Natural killer cell (primary cell): ENCODE measurements around a stretch of chr5.

DNA sequence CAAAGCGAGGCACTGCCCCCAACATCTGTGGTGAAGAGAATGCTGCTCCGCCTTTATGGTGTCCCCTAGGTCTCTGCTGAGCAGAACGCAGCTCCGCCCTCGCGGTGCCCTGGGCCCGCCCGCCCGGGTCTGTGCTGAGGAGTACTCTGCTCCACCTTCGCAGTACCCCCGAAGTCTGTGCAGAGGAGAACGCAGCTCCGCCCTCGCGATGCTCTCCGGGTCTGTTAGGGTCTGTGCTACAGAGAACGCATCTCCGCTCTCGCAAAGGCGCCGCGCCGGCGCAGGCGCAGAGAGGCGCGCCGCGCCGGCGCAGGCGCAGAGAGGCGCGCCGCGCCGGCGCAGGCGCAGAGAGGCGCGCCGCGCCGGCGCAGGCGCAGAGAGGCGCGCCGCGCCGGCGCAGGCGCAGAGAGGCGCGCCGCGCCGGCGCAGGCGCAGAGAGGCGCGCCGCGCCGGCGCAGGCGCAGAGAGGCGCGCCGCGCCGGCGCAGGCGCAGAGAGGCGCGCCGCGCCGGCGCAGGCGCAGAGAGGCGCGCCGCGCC lies 79.7 kb upstream of the PLEKHG4B start:
- PRO-cap, result no peak

DNA sequence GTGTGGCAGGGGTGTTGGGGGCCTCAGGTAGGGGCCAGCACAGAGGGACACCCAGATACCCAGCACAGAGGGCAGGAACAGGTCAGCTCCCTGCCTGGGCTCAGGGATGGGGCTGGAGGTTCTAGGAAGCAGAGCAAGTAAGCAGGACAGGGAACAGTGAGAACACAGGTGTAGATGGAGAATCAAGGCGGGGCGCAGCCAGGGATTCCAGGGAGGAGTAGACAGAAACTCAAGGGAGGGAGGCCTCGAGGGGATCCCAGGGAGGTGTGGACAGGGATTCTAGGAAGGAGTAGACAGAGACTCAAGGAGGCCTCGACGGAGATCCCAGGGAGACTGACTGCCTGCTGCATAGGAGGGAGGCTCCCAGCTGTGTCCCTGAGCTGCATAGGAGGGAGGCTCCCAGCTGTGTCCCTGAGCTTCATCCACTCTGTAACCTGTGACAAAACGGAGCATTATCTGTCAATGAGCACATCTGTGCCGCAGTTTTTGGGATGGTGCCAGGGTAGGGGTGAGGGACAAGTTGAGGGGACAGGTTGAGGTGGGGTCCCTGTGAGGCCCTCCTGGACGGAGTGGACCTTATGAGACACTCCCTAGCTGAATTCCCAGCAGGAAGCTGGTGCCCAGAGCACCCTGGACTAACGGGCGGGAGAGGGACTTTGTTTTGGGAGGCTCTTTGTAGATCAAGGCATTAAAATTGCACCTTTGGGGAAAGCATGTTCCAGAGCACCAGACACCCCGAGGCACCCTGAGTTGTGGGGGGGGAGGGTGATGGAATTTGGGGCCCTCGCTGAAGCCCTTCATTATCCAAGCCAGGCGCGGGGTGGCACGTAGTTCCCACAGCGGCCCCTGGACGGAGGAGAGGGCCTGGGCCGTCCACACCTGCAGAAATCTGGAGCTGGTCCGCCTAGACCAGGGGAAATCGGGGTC lies 829 bp upstream of the PLEKHG4B start:
- PRO-cap, result no peak

DNA sequence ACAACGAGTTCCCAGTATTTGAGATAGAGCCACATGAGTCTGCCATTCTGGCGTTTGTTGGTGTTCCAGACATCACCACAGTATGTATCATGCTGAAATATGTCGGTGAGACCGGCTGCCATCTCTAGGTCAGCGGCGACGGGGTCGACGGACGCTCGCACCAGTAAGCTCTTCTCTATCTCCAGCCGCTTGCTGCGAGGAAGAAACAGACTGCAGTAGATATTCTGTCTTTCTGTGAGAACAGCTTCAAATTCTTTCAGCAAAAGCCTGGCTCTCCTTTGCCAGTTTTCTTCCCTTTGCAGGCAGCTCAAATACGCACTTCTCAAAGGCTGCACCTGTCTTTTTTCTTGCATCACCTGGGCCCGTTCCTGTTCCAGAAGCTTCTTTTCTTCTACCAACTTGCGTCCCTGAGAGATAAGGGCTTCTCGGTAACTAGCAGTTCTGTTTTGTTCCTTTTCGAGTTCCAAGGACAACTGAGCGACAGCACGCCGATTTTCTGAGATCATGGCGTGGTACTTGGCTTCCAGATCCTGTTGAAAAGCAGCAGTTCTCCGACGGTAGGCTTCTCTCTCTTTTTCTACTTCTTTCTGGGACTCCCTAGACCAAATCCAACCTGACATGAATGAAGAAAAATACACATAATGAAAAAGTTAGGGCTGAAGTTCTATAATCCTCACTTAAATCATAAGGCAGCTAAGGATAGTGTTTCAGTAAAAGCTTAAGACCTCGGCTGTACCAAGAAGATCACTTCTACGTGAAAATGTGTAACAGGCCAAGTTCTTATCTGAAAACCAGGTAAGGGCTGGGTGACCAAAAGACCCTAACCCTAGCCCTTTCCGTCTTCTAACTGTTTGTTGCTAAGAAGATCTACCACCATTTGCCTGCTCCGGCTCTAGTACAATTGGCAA lies 12.4 kb downstream of the CCDC127 start:
- PRO-cap, result no peak

DNA sequence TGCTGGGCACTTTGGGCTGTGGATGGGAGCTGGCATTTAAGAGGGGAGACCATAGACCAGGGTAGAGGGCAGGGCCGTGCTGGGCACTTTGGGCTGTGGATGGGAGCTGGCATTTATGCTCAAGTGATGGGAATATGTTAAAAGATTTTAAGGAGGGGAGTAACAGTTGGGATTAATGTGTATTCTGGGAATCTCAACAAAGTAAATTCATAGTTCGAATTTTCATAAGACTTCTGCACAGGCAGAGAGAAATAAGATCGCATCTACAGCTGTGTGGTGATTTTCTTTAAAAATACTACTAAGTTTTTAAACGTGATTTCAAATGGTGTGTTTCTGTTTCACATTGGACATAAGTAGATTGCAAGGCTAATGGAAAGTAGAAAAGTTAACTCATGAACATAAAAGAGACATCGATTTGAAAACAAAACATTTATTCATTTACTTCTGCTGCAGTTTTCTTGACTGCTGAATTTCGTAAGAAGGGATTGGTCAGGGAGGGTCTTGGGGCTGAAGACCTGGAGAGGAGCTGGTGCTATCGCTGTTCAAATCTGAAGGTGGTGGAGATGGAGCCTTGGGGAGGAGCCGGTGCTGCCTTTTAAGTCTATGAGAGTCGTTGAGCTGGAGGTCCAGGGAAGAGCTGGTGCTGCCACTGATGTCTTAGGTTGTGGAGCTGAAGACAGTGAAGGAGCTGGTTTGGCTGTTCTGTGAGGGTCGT lies 9.5 kb downstream of the PDCD6 start:
- PRO-cap, result no peak

DNA sequence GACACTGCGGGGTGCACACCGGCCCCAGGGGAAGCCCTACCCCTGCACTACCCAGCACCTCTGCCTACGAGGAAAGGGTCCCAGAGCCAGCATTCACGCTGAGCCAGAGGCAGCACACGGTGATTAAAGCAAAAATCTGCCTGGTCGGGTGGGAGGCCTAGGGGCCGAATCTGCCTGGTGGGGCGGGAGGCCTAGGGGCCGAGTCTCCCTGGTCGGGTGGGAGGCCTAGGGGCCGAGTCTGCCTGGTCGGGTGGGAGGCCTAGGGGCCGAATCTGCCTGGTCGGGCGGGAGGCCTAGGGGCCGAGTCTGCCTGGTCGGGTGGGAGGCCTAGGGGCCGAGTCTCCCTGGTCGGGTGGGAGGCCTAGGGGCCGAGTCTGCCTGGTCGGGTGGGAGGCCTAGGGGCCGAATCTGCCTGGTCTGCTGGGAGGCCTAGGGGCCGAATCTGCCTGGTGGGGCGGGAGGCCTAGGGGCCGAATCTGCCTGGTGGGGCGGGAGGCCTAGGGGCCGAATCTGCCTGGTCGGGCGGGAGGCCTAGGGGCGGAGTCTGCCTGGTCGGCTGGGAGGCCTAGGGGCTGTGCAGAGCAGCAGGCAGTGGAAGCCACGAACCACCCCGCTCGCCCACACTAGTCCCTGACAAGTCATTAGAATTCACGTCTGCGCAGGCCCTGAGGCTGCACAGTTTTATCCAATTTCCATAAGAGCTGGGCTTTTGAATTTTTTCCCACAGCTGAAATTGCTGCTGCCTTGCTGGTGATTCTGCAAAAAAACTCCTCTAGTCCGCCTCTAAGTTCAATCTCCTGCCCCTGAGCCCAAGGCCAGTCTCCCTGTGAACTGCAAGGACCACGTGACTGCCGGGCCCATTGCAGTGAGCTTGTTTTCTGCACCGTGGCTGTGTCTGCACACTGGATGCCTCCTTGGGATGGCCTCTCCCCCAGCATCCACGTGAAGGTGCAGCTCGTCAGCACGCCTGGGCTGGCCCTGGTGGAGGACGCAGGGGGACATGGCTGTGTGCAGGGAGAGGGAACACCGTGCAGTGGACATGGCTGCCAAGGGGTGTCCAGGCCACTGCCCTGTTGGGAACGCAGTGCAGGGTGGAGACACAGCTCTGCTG lies 27.5 kb upstream of the EXOC3 start:
- PRO-cap, result no peak

DNA sequence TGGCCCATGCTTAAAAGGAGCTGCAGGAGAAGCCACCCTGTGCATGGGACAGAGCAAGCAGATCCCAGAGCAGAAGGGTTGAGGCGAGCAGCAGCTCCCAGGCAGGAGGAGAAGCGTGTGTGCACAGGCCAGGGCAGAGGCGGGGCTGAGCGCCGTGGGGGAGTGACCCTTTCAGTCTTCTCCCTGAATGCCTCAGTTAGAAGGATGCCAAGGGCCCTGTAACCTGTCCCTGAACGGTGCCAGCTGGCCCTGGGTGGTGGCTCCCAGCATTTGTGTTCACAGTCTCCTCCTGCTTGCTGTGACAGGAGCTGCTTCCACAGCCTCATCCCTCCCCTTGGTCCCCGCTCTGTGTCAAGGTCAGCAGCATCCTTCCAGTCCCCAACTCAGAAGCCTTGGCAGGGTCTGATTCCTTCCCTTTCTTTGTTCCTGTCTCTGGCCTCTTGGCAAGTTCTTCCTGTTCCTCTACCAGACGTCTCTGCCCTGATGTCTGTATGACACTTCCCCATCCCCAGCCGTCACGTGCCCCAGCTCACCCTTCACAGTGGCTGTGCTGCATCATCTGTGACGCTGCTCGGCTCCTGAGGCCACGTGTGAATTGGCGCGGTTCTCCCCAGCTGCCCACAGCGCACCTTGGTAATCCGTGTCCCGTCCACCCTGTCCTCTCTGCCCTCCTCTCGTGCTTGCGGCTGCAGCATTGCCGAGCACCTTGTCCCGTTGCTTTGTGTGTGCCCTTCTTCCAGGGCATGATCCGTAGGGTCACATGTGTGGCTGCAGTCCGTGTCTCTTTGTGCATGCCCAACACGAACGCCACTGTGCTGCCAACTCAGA lies 5.3 kb downstream of the EXOC3 start:
- PRO-cap, result no peak

- PRO-cap, result no peak
These were observed 21.0 kb downstream of the EXOC3 start for GRCh38 chr5:463687-464672.

DNA sequence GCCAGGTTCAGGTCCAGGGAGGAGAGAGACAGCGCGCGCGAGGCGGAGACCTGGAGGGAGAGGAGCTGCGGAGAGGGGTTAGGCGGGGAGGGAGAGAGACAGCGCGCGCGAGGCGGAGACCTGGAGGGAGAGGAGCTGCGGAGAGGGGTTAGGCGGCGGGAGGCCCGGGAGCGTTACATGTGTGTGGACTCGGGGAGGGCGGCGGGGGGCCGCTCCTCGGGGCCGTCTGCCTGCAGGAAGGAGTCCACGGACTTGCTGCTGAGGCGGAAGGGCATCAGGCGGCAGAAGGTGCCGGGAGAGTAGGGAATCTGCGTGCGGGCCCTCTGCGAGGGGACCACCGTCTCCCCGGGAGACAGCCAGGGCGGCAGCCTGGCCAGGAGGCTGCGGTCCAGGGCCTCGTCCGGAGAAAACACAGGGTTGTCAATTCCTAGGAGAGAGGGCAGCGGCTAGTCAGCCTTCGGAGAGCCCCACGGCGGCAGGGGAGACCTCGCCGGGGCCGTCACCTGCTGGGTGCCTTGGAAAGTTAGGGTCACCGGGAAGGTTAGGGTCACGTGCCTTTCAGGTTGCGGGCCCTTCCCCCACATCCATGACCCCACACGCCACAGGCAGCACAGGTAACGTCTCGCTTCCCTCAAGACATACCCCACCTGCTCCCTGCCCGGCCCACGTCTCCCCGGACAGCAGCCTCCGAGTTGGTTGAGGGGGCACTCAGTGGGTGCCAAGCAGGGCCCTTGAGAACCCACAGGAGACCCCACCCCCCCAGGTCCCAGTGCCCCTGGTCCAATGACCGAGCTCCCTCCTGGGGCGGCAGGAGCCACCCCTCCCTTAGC lies 31.9 kb downstream of the EXOC3 start:
- PRO-cap, result no peak

GRCh38 chr5:482456-482881 lies 39.5 kb downstream of the EXOC3 start:
- PRO-cap, result no peak

DNA sequence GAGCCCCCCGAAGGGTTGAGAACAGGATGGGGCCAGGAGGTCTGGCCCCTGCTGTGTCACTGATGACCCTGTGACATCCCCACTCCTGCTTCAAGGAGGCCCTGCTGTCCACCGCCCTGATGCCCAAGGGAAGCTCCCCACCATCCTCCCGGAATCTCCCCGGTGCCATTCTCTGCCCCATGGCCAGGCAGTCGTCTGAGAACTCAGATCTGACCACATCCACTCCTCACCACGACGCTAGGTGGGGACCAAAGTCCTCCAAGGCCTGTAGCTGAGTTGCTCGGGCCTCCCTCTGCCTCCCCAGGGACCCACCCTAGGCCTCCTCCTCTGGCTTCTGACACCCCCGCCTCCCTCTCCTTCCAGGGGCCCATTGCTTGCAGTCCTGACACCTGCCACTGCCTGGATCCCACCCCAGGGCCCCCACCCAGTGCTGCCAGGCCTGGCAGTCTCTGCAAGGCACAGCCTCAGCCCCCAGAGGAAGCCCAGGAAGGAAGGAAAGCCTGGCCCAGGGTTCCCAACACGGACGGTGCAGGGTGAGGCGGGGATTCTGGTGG lies 3.8 kb downstream of the SLC9A3 start:
- PRO-cap, result no peak

GRCh38 chr5:522906-523749 lies 1.1 kb downstream of the SLC9A3 start:
- PRO-cap, result no peak

- PRO-cap, result no peak
These were observed 8.4 kb upstream of the SLC9A3 start for GRCh38 chr5:532471-533252.

- PRO-cap, result no peak
These were observed 583 bp upstream of the CEP72 start for GRCh38 chr5:611554-611959.

- PRO-cap, result no peak
These were observed 35.6 kb downstream of the TPPP start for GRCh38 chr5:657411-658109.

DNA sequence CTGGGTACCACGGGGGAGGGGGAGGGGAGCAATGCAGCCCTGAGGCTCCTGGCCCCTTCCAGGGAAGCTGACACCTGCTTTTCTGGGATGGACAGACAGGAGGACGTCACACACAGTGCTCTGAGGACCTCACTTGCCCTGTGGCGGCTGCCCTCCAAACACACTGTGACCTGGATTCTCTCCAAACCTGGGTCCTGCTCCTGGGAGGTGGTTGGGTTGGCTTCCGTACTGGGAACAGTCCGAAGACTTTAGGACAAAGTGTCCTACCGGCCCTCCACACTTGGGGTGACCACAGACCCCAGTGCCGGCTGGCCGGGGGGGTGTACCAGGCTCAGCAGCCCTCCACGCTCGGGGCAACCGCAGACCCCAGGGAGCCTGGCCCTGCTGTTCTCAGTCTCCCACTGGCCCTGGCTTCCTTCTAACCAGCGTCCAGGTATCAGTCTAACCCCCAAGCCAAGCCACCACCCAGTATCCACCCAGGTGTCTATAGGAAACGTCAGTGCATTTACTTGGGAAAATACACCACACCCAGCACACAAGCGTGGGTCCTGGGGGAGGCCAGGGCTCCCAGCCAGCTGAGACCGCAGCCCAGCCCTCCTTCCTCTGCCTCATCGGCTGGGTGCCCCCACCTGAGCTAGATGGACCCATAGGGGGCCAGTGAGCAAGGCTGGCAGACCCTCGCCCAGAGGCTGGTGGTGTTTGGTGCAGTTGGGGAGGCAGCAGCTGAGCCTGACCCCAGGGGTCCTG lies 21.1 kb downstream of the TPPP start:
- PRO-cap, result no peak

DNA sequence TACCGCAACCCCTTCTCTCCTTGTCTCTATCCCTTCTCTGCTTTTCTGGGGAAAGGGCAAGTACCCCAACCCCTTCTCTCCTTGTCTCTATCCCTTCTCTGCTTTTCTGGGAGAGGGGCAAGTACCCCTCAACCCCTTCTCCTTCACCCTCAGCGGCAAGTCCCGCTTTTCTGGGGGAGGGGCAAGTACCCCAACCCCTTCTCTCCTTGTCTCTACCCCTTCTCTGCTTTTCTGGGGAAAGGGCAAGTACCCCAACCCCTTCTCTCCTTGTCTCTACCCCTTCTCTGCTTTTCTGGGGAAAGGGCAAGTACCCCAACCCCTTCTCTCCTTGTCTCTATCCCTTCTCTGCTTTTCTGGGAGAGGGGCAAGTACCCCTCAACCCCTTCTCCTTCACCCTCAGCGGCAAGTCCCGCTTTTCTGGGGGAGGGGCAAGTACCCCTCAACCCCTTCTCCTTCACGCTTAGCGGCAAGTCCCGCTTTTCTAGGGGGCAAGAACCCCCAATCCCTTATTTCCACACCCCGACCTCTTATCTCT lies 10.3 kb upstream of the TPPP start:
- PRO-cap, result no peak

DNA sequence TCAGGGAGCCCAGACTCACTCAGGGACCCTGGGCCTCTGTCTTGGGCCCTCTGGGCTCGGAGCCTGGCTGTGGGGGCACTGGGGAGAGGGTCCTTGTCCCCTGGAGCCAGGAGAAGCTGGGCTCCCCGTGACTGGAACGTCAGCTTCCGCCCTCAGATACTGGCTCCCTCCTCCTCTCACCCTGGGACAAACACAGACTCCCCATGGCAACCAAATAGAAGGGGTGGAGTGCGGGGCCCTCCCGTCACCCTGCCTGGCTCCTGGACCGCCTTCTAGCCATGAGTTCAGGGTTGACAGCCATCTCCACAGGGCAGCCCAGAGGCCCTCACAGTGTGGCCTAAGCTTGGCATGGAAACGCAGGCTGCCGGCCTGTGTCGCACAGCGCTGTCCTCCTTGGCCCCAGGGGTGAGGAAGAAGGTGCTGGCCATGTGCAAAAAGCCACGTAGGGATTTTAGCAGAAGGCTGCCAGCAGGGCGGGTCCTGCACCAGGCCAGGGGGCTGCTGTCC lies 27.6 kb downstream of the ZDHHC11B start:
- PRO-cap, result no peak

DNA sequence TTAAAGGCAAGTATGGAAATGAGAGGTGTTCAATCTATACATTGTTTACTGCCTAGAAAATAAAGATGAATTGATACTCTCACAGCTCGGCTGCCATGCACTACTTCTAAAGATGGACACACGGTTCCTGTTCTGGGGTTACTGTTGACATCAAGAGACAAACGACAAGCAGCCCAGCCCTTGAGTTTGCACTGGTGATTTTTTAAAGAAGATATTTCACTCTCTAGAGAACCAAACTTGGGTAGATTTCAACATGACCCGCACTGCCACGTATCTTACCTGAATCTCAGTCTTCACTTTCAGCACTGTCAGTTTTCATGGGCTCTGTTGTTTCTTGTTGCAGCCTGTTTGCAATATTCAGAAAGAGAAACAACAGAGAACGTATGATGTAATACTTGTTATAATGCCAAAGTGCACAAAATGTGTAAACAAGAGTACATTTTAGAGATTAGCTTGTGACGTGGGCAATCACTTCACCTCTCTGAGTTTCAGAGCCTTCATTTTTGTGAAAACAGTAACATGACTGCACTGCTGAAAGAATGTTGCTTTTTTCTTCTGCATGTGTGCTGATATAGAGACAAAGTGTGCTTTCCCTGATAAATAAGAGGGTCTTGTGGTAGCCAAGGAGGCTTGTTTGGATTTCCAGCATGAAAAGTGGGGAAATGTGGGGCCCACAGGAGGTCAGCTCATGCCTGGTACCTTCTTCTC lies 16.4 kb upstream of the ZDHHC11B start:
- PRO-cap, result no peak

DNA sequence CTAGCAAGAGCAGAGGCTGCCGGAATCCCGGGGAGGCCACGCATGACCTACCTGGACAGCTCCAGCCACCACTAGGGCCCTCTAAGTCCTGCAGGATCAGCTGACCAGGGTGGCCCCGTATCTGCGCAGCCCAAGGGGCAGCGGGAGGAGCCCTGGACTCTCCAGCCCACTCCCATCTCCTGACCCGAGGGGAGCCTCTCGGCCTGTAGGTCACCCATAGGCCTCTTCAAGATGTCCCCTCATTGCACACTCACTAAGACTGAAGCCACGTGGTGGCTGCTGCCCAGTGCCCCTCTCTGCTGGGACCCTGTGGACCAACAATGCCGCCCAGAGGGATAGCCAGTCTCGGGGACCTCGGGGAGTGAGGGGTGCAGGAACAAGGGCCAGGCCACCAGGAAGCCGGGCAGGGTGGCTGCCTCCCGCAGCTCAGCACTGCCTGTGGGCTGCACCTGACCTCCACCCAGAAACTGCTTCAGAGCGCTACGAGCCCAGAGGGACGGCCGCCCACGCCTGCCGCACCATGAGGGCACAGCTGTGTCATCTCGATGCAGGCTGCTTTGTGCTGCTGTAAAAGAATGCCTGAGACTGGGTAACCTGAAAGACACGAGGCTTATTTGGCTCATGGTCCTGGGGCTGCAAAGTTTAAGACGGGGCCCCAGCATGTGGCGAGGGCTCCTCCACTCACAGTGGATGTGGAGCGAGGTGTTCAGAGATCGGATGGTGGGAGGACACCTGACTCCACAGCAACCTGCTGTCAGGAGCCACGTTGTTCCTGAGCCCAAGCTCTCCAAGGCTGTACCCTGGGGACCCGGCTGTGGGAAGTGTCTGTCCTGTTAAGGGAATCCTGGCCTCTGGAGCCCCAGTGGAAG lies 11.5 kb upstream of the ZDHHC11 start:
- PRO-cap, result no peak

GRCh38 chr5:864083-864636 lies 13.4 kb upstream of the ZDHHC11 start:
- PRO-cap, result no peak